Astrocyte (in vitro differentiated cells and primary cell): Measurements from ENCODE around the genes RNF38, MELK and POLR1E.

DNA sequence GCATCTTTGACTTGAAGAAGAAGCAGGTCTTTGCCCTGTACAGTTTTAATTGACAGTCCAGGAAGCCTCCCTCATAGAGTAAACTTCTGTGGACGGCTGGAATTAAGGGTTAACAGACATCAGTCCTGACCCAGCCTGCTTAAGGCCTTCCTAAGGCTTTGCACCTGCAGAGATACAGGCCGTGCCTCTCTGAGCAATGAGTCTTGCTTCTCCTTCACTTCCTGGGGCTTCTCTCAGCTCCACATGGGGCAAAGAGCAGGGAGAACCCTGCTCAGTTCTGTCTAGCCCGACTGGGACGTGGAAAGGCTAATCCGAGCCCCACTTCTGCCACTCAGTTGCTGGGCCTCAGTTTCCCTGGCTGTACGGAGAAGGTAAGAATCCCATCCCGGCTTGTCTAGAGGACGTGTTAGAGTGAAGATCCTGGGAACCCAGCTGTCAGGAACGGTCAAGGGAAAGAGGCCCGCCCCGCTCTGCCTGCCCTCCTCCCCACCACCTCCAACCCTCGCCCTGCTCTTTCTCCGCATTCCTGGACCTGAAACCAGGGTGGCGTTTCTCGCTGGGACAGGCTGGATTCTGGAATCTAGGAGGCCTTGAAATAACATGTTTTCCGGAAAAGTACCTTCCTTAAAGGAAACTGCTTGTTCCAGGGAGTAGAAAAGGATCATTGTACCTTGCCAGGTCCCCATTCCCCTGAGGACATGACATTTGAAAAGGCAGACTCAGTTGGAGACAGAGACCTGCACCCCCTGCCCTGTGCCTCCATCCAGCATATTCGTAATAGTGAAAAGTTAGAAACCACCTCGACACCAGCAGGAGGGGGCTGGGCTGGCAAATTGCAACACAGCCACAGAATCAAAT is 6.6 kb downstream of the SPAAR start:
- PRO-cap, result no peak
- RRBS, 2 experiments, result no CpG with 5 or more reads among the region's 18 CpGs

- PRO-cap, result no peak
- RRBS, 2 experiments, result no CpG with 5 or more reads among the region's 4 CpGs
Measured at GRCh38 chr9:36127715-36128116, 8.8 kb upstream of the GLIPR2 start.

DNA sequence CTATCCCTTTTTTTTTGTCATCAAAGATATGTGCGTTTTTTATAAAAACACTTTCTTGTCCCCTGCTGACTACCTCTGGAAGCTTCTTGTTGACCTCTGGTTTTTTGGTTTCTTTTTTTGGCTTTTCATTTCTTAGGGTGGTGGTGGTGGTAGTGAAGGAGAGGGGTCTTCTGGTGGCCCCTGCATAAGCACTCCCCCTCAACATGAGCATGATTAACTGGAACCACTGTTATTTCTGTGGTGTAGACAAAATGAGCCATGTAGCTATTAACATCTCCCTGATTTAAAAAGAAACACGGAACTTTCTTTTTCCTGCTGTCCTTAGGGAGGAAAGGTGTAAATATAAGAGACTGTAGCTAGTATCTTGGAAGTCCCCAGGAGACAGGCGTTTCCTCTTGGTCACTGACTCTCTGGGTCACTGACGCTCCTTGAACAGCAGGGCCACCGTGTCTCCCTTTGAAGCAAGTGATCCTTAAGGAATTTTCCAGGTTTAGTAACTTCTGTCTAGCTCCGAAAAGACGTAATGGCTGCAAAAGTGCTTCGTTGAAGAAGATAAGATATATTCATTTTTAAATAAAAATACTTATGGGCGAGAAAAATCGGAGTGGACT is 881 bp upstream of the CLTA start:
- PRO-cap, result no peak
- RRBS, 2 experiments, result no CpG with 5 or more reads among the region's 10 CpGs

DNA sequence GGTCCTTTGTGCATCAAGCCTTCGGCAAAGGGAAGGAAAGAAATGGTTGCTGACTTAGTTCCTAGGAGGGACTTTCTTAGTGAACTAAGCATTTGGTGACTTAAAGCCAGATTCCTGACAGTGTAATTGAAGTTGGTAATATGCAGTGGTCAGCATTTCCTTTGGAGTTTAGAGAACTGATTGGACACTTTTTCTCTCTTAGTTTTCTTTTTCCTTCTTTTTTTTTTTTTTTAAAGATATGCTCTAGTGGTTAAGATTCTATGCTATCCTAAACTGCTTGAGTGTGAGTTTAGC is 2.3 kb downstream of the CLTA start:
- PRO-cap, result no peak
- RRBS, 2 experiments, result no CpG with 5 or more reads among the region's 1 CpG

GRCh38 chr9:36296522-36297130 is 38.4 kb upstream of the GNE start:
- PRO-cap, result no peak
- RRBS, 2 experiments, result no CpG with 5 or more reads among the region's 3 CpGs

- PRO-cap, result bidirectional peak, plus-strand start at chr9:36400367, minus-strand start at chr9:36400431; bidirectional peak, plus-strand start at chr9:36401018, minus-strand start at chr9:36400840
- RRBS, 2 experiments, result 2 to 3% methylated on average over 54 to 78 of the region's 116 CpGs
Measured at GRCh38 chr9:36400167-36401126, at the start of gene RNF38. Gene RNF38, minus strand, starts transcription at chr9:36400269.

DNA sequence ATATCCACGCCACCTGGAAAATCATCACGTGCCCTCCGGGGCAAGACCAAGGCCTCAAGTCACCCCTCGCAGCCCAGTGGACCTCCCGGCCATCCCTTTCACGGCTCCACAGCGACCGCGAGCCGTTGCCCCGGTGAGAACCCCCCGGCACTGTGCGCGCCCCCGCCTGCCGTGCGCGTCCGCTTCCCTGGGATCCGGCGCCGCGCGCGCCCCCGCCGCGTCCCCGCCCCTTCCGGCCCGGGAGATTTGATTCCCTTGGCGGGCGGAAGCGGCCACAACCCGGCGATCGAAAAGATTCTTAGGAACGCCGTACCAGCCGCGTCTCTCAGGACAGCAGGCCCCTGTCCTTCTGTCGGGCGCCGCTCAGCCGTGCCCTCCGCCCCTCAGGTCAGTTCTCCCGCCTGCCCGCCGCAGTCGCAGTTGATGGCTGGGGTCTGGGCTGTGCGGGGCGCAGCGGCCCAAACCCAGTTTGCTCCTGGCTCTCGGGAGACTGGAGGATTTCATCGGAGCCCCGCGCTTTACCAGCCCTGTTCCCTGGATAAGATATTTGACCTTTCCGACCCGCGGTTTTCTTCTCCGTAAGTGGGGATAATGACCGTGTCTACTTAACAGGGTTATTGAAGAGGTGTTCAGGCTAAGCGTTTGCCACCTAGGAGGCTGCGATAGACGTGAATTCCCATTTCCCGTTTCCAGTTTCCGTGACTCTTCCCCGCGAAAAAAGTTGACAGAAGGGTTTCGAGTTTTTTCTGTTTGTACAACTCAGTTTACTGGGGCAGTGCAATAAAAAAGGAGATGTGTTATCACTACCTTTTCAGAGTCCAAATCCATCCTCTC is at the start of gene MELK:
Gene MELK (plus strand): TSS at position 275 of the 834 bp plus-strand sequence.
- PRO-cap, result bidirectional peak, plus-strand start at position 275 of the sequence, minus-strand start at position 152 of the sequence
- RRBS, 2 experiments, result 2 to 4% methylated on average over 18 to 23 of the region's 70 CpGs

GRCh38 chr9:36725896-36726442 is 153.3 kb downstream of the MELK start:
- PRO-cap, result no peak
- RRBS, 2 experiments, result no CpG with 5 or more reads among the region's 5 CpGs

- PRO-cap, result no peak
- RRBS, 2 experiments, result no CpG with 5 or more reads among the region's 15 CpGs
Measured at GRCh38 chr9:36995853-36996598, 38.0 kb downstream of the PAX5 start.

DNA sequence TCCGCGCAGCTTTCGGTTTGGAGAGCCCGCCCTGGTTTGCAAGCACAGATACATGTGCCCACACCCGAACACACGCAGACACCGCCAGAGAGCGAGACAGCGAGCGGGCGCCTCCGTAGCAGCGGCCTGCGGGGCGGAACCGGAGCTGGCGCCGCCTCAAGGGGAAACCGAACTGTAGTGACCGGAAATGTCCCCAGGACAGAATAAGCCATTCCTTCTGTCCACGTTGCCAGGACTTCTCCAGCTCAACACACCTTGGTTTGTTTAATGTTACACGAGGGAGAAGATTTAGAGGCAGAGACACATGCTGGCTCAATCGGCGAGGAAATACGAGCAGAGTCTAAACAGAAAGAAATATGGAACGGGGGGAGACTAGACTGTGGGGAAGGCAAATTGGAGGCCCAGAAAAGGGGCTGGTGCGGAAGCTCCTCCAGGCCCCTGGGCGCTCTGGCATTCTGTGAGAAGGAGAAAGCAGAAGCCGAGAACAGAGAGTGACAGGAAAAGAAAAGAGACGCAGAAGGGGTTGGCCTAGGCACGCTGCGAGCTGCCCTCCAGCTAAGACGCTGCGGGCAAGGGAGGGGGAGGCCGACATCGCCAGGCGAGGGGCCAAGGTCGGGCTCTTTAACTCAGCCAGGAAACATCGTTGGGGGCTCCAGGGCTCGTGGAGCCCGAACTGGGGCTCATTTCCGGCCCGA is 3.0 kb upstream of the PAX5 start:
- PRO-cap, result no peak
- RRBS, 2 experiments, result no CpG with 5 or more reads among the region's 43 CpGs

GRCh38 chr9:37079280-37079639 is 41.1 kb upstream of the ZCCHC7 start:
- PRO-cap, result no peak
- RRBS, 2 experiments, result no CpG with 5 or more reads among the region's 21 CpGs

GRCh38 chr9:37107672-37108054 is 12.7 kb upstream of the ZCCHC7 start:
- PRO-cap, result no peak
- RRBS, 2 experiments, result no CpG with 5 or more reads among the region's 3 CpGs

DNA sequence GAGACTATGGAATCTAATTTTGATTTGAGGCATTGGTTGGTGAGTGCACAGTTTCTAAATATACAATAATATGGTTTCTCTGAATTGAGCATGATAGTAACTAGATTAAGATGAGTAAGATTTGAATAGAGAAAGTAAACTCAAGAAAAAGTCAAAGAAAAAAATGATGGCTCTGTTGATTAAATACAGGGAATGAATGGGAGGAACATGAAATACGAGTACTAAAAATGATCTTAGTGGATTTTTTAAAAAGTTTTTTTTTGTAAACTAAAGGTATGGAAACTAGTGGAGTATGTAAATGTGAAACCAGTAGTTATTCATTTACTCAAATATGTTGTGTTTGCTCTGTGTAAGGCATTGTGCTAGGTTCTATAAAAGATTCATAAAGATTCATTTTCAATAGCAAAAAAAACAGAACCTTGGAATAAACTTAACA is 101.2 kb downstream of the ZCCHC7 start:
- PRO-cap, result no peak
- RRBS, 2 experiments, result no CpG with 5 or more reads among the region's 1 CpG

DNA sequence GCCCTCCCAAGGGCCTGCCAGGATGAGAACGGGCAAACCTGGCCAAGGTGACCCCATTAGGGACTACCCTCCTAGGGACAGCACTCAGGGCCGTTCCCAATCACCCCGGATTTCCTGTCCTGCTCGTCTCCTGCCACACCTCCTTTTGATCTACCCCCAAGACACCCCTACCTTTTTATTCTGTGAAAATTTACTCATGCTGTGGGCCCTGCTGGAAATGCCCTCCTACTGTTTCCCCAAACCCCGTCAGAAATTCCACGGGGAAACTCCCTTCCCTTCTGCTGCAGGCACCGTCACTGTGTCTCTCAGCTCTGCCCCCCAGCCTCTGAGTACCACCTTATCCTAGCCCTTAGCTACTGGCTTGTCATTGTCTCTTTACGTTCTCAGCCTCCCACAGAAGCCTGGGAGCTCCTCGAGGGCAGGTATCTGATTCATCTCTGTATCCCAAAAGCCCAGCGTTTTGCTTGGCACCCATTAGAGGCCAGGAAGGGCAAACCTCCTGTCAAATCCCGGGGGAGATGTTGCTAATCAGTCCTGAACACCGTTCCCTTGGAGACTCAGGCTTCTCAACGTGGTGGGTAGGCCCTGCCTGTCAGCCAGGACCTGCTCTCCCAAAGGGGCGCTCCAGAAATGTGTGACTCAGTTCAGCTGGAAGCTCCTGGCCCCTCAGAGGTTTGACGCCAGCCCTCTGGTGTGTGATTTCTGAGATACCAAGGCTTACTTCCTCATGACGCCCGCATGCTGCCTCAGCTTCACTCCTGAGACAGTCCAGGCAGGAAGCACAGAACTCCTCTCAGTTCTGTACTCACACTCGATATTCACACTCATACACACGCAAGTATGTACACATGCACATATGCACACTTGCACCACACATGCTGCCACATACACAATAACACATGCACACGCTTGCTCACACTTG is 50.7 kb upstream of the GRHPR start:
- PRO-cap, result no peak
- RRBS, 2 experiments, result no CpG with 5 or more reads among the region's 20 CpGs

DNA sequence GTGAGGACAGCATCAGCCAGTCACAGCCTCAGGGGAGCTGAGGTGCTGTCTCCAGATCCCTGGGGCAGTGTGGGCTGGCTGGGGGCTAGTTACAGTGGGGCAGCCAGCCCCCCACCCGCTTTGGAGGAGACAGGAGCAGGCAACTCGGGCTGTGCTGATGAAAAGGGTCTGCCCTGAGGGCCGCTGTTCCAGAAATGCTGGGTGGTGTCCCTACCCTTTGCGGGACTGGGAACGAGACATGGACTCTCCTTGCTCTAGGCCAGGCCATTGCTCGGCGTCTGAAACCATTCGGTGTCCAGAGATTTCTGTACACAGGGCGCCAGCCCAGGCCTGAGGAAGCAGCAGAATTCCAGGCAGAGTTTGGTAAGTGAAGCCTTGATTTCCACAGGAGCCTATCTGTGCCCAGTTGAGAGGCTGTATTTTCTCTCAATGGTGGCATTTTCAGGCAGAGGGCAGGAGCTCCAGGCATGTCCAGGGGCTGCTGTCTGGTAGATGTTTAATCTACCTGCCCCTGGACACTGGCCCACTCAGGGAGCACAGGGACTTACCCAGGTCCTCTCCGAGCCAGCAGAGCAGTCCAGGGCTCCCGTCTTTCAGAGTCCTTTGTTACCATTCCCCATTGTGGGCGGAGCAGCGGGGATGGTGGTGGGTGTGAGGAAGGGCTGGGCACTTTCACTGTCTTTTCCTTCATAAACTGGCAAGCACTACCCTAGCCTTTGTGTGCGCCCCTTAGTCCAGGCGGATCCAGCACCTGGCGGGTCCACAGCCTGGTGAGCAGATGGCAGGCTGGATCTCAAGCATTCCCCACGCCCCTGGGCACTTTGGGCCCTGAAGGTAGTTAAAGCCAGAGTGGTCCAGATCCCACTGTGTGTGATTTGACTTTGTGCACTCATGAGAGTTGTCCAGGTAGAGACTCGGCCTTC is 7.2 kb downstream of the GRHPR start:
- PRO-cap, result no peak
- RRBS, 2 experiments, result no CpG with 5 or more reads among the region's 18 CpGs

DNA sequence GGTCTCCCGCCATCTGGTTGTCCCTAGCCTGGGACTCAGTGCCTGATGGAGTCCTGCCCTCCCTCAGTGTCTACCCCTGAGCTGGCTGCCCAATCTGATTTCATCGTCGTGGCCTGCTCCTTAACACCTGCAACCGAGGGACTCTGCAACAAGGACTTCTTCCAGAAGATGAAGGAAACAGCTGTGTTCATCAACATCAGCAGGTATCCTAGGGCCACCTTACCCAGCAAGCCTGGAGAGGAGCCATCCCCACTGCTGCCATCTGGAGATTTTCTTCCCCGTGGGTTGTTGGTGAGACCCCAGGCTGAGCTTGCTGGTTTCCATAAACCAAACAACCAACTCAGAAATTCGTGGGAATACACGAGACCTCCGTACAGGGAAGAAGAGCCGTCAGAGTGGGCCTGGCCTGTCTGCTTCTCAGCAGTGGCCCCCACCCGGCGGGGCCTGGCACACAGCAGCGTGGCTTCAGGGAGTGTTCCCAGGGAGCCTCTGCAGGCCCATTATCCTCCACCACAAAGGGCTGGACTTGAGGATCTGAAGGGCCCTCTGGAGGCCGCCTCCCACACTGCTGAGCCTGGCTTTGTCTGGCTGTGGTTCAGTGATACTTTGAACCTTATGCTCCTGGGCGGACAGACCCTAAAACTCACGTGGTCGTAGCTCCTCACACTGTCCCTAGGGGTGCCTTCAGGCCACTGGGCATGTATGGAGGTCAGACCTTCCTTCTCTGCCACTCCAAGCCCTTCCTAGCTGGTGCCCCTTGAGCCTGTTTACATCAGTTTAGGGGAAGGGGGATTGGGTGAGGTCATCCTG is 8.2 kb downstream of the GRHPR start:
- PRO-cap, result no peak
- RRBS, 2 experiments, result no CpG with 5 or more reads among the region's 16 CpGs

DNA sequence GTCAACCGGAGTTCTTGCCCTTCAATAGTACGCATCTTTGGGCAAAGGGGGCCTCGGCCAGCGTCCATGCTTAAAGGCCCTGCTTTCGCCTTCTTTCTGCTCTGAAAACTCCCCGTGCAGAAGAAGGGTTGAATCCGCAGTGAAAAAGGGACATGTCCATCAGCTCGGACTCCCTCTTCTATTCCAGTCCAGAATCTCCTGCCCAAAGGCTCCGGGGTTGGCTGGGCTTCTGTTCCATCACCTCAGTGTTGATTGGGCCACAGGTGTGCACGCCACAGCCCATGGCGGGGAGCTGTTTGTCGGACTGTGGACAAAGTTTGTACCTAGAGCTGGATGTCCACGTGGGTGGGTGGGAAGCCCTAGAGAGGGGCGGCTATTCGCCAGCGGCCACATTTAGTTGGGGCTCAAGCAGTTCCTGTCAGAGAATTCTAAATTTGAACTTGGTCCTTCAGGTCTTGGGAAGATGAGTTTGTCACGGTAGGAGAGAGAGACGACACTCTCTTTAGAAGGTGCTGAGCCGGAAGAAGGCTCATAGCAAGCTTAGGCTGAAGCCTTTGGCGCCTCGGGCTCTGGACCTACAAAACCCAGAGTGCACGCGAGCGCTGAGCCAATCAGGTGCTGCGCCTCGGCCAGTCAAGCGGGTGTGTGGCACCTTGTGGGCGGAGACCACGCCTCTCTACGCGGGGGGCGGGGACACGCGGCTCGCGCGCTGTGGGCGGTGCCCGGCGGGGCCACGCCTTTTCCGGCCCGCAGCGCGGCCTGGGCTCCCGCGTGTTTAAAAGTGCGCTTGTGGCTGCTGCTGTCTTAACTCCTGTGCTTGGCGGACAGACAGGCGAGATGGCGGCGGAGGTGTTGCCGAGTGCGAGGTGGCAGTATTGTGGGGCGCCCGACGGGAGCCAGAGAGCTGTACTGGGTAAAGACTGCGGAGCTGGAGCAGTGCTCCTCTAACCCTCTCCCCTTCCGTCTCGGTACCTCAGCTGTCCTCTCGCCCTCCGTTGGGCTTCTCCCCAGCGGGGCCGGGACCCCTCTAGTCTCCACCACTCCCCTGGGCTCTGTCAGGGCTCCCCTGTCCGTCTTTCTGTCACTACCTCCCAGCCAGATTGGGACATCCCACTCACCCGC is at the start of gene POLR1E:
Gene POLR1E (plus strand): TSS at position 738 of the 1,122 bp plus-strand sequence.
- PRO-cap, result unidirectional peak, plus-strand start at position 807 of the sequence
- RRBS, 2 experiments, result no CpG with 5 or more reads among the region's 66 CpGs

- PRO-cap, result no peak
- RRBS, 2 experiments, result no CpG with 5 or more reads among the region's 6 CpGs
Measured at GRCh38 chr9:37503578-37504259, 18.0 kb downstream of the POLR1E start.

DNA sequence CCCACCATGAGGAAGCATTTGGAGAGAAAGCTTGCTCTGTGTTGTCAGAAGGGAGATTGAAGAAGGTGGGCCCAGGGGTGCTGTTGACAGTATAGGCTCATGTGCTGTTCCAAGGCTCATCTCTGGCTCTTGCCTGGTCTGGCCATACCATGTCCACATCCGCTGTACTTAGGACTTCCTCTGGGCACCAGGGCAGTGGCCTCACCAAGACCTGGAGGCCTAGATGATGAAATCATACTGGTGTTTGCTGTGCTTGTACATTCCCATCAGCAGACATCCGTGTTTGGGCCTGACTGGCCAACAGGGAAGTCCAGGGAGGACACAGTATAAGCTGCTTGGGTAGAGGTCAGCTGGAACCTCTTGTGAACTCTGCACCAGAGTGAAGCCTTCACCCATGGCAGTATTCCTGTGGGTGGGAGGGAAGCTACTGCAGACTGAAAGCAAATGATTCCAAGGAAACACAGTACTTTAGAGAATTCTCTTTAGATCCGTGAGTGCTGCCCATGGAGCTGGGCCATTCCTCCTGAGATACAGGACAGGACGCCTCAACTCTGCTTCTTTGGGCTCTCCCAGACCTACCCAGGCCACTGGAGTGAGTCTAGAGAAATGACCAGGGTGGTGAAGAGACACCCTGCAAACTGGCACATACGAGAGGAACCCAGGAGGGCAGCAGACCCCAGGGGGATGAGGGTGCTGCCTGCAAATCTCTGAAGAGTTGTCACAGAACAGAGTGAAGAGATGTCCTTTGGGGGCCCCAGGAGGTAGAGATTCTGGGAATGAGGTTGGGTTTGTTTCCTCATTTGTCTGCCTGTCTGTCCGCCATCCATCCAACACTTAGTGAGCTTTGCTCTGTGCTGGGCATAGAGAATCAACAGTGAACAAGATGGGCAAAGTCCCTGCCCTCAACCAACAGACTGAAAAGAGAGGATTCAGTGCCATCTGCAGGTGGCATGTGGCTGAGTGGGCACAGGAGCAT is 22.6 kb downstream of the POLR1E start:
- PRO-cap, result no peak
- RRBS, 2 experiments, result no CpG with 5 or more reads among the region's 6 CpGs

GRCh38 chr9:37575388-37575985 is 693 bp downstream of the FBXO10 start:
- PRO-cap, result no peak
- RRBS, 2 experiments, result 3 to 4% methylated on average over 3 of the region's 13 CpGs